AG04449 (cell line): ENCODE measurements around a stretch of chr1.

GRCh38 chr1:23559731-23559938 lies 334 bp upstream of the ID3 start:
- RRBS, result no CpG with 5 or more reads among the region's 5 CpGs

GRCh38 chr1:23561083-23561543 lies 1.8 kb upstream of the ID3 start:
- RRBS, result no CpG with 5 or more reads among the region's 5 CpGs

DNA sequence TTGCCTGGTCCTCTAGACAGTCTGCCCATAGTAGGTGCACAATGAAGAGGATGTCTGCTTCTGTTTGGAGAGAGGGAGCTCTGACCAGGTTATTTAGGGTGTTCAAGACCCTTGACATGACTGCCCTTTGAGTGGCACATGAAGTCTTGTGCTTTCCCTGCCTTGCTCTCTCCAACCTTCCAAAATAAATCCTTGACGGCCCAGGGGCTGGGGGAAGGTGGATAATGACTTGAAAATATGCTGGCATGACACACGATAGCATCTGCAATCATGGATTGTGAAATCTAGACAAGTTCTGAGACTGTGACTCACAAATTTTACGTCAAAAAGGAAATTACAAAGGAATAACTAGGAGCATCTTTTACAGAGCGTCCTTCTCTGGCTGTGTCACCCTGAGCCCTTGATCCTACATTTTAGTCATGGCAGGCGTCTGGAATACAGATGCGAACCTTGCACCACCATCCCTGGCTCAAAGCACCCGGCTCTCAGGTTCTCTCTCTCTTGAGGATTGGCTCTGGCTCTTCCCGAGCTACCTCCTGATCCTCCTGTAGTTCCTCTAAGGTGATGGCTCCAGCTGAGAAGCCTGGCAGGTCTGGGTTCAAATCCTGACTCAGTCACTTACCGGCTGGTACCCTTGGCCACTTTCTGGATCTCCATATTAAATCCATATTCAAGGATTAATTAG lies 26.3 kb upstream of the ID3 start:
- RRBS, result no CpG with 5 or more reads among the region's 9 CpGs

DNA sequence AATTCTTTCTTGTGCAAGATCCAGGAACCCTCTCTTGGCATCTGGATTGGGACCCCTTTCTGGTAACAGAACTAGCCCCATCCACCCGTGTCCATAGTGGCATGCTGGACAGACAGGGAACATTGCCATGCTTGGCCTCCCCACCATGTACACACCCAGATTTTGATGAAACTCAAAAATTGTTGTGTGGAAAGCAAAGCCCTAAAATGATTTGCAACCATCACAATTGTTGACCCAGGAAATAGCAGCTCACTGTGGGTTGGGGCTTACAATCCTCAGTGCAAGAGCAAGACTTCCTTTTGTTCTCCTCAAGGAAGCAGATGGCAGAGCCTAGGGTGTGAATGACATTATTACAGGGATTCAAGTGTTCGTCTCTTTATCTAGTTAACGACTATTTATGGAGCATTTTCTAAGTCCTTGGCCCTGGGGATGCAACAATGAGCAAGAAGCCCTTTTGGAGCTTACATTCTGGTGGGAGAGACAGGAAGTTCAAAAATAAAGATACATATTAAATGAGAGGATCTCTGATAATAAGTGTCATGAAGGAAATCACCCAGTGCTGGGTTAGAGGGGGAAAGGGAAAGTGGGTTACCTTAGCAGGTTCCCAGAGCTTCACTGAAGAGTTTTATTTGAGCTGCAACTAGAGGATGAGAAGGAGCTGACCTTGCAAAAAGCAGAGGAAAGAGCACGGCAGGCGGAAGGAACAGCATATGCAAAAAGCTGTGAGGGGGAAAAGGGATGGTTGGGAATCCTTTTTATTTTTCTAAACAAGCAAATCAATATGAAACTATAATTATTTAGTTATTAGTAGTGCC lies 38.4 kb upstream of the ID3 start:
- RRBS, result no CpG with 5 or more reads among the region's 5 CpGs

- RRBS, result no CpG with 5 or more reads among the region's 7 CpGs
These were observed 4.3 kb downstream of the RPL11 start for GRCh38 chr1:23695558-23696747.

DNA sequence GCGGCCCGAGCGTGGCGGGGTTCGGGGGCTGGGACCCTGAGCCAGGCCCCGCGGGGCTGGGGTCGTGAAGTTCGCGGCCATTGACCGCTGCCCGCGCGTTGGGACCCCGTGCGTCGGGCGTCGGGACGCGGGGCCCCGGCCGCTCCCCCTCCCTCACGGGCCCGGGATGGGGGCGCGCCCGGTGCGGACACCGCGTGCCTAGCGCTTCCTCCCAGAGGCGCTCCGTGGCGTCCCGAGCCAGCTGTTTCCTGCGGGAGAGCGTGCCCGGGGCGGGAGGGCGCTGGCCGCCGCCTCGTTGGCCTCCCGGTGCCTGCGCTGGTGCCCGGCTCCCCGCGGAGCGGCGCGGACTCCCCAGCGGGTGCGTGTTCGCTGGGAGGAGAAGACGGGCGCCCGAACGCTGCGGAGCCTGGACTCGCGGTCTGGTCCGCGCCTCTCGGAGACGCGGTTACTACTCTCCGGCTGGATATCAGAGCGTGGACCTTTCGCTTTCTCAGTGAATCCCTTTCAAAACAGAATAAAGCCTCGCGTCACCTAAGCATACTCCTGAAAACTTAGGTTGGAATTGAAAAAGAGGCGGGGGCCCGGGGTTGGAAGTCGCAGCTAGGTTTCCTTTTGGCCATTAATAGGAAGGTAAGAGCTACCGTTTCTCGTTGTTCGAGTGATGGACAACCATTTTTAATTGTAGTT lies 513 bp downstream of the ELOA start:
- RRBS, result 2% methylated on average over 15 of the region's 78 CpGs

DNA sequence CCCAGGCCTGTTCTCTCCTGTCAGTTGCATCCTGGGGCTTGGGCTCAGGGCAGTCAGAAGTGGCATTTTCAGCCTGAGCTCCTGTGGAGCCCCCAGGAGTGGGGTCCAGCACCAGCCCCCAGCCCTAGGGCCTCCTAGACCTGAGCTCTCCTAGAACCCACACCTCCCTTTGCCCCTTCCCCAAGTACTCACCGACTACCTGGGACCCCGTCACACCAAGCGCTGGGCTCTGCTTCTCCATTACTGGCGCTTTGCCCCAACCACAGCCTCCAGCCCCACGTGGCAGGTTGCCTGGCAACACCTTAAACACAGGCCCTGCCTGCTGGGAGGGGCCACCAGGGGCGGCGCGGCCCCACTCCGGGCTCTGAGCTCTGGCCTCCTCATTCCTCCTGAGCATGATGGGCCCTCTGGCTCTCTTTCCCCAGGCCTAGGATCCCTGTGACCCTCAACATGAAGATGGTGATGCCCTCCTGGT lies 2.4 kb downstream of the LYPLA2 start:
- RRBS, result no CpG with 5 or more reads among the region's 9 CpGs

GRCh38 chr1:23966506-23967587 lies 7.2 kb downstream of the PNRC2 start:
- RRBS, result no CpG with 5 or more reads among the region's 4 CpGs

GRCh38 chr1:24021411-24022254 lies 41.5 kb upstream of the SRSF10 start:
- RRBS, result no CpG with 5 or more reads among the region's 7 CpGs

- RRBS, result no CpG with 5 or more reads among the region's 6 CpGs
These were observed 6.8 kb upstream of the IL22RA1 start for GRCh38 chr1:24149799-24150132.

DNA sequence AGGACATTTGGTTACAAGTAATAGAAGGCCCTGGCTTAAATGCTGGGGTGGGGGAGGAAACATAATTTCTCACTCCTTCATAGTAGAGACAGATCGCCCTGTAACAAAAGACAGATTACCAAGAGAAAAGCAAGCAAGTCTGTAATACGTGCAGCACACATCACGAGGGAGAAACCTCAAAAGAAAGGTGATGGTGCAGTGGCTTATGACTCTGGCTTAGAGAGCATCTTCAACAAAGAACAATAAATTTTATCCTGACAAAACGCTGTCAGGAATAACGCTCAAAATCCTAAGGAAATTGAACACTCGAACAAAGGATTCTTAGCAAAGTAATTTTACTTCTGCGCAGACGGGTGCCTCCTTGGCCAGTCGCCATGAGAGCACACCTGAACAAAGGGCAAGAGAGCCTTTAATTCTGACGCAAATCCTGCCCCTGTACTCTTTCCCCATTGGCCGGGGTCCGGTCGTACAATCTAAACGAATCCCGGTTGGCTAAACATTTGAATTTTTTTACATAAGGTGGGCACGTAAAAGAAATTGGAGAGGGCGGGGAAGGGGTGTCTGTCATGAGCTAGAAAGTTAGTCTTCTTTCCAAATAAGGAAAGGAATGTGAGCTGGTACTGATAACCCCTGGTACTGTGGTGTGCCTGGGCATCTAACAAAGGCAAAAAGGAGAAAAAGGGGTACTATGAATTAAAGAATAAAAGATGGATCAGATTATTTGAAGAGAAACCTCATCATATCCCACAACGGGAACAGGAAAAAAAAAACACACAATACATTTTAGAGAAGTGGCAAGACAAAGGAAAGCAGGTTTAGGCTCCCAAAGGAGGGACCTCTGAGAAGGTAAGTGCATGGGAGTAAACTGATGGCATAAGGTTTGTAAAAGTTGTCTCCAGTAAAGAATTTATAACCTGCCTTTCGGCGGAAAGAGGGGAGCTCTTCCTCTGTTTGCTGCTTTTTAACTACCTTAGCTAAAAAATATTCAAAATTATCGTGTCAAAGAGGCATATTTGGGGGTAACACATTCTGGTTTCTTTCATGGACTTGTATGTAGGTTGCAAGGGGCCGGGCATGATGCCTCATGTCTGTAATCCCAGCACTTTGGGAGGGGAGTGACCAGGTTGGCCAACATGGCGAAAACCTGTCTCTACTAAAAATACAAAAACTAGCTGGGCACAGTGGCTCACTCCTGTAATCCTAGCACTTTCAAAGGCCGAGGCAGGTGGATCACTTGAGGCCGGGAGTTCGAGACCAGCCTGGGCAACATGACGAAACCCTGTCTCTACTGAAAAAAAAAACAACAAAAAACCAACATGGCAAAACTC lies 8.4 kb upstream of the IL22RA1 start:
- RRBS, result no CpG with 5 or more reads among the region's 27 CpGs

- RRBS, result no CpG with 5 or more reads among the region's 10 CpGs
These were observed 22.8 kb downstream of the NIPAL3 start for GRCh38 chr1:24438369-24438900.

GRCh38 chr1:24619524-24619806 lies 23.6 kb upstream of the SRRM1 start:
- RRBS, result no CpG with 5 or more reads among the region's 5 CpGs

- RRBS, result no CpG with 5 or more reads among the region's 20 CpGs
These were observed 39.8 kb upstream of the CLIC4 start for GRCh38 chr1:24705172-24706130.

GRCh38 chr1:24761152-24762000 lies 16.1 kb downstream of the CLIC4 start:
- RRBS, result no CpG with 5 or more reads among the region's 3 CpGs

DNA sequence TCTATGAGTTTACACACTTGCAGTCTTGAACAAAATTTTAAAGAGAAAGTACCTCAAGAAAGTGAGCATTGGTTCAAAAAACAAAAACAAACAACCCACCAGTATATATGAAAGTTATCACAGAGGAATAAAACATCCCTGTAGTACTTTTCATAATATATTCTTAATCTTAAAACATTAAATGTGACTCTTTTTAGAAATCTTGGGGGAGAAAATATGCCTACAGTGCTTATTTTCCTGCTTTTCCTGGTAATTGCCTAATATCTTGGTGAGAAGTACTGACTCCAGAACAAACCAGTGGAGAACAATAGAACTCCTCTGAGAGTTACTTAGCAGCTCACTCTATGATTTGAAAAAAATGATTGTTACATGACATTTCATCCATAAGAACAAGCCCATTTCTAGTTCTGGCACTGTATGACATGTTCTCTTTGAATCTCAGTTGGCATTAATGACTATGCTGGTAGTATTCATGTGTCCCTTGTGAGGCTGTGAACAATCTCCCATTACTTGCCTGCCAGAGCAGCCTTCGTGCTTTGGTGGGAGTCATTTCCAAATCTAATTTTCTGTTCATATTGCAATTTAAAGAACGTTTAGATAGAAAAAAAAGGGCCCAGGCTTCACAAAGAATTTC lies 57.9 kb downstream of the CLIC4 start:
- RRBS, result no CpG with 5 or more reads among the region's 2 CpGs

GRCh38 chr1:25031629-25032664 lies 101.9 kb upstream of the RUNX3 start:
- RRBS, result no CpG with 5 or more reads among the region's 29 CpGs

- RRBS, result no CpG with 5 or more reads among the region's 14 CpGs
These were observed 132.9 kb downstream of the SYF2 start for GRCh38 chr1:25099167-25100009.

DNA sequence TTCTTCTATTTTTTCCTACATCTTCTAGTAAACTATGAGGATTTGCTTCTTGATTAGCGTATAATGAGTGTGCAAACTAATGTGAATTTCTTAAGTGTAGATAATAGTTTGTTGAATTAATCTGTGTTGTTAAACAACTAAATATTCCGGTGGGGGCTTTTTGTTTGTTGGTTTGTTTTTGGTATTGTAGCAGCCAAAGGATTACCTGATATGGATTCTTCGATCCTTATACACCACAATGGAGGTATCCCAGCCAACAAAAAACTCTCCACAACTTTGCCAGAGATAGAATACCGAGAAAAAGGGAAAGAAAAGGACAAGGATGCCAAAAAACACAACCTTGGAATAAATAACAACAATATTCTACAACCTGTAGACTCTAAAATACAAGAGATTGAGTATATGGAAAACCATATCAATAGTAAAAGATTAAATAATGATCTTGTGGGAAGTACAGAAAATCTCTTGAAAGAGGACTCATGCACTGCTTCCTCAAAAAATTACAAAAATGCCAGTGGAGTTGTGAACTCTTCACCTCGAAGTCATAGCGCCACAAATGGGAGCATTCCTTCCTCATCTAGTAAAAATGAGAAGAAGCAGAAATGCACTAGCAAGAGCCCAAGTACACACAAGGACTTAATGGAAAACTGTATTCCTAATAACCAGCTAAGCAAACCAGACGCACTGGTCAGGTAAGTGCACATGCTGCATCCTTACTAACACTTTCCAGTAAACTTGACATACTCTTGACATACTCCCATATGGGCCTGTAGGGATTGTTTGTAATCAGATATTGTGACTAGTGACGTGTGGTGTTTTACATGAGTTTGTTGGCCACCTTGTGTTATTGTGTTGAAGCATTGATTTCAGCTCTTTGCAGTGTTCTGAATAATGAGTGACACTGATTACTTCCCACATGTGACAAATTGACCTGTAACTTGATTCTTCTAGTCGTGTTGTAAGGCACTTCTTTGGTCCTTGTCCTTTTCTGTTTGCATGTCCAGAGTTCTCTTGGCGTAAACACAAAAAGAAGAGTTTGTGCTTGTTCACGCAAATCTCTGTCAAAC lies 27.8 kb downstream of the MACO1 start:
- RRBS, result no CpG with 5 or more reads among the region's 11 CpGs

DNA sequence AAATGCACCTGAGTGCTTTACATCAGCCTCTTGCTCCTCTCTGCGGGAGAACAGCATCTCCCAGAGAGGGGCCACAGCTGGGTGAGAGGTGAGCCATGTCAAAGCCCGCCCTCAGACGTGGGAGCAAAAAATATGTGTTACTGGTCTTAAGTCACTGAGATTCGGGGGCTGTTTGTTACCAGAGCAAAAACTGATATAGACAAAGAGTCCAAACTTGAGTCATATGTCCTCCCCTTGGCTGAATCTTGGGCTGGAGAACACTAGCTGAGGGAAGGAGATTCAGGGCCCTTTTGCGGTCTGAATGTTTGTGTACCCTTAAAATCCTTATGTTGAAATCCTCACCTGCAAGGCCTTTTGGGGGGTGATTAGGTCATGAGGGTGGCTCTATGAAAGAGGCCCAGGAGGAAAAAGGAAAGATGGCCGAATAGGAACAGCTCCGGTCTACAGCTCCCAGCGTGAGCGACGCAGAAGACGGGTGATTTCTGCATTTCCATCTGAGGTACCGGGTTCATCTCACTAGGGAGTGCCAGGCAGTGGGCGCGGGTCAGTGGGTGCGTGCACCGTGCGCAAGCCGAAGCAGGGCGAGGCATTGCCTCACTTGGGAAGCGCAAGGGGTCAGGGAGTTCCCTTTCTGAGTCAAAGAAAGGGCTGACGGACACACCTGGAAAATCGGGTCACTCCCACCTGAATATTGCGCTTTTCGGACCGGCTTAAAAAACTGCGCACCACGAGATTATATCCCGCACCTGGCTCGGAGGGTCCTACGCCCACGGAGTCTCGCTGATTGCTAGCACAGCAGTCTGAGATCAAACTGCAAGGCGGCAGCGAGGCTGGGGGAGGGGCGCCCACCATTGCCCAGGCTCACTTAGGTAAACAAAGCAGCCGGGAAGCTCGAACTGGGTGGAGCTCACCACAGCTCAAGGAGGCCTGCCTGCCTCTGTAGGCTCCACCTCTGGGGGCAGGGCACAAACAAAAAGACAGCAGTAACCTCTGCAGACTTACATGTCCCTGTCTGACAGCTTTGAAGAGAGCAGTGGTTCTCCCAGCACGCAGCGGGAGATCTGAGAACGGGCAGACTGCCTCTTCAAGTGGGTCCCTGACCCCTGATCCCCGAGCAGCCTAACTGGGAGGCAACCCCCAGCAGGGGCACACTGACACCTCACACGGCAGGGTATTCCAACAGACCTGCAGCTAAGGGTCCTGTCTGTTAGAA lies 36.8 kb upstream of the LDLRAP1 start:
- RRBS, result no CpG with 5 or more reads among the region's 42 CpGs